IMR-90 (cell line): ENCODE results near the genes PIRT and DNAH9.

GRCh38 chr17:9074143-9074793 is 53.0 kb downstream of the NTN1 start:
- RRBS = no CpG with 5 or more reads among the region's 19 CpGs
CAGE:
- cytosol, long polyA plus RNA = no peak
- long polyA plus RNA = no peak
- nucleus, long polyA plus RNA = no peak

DNA sequence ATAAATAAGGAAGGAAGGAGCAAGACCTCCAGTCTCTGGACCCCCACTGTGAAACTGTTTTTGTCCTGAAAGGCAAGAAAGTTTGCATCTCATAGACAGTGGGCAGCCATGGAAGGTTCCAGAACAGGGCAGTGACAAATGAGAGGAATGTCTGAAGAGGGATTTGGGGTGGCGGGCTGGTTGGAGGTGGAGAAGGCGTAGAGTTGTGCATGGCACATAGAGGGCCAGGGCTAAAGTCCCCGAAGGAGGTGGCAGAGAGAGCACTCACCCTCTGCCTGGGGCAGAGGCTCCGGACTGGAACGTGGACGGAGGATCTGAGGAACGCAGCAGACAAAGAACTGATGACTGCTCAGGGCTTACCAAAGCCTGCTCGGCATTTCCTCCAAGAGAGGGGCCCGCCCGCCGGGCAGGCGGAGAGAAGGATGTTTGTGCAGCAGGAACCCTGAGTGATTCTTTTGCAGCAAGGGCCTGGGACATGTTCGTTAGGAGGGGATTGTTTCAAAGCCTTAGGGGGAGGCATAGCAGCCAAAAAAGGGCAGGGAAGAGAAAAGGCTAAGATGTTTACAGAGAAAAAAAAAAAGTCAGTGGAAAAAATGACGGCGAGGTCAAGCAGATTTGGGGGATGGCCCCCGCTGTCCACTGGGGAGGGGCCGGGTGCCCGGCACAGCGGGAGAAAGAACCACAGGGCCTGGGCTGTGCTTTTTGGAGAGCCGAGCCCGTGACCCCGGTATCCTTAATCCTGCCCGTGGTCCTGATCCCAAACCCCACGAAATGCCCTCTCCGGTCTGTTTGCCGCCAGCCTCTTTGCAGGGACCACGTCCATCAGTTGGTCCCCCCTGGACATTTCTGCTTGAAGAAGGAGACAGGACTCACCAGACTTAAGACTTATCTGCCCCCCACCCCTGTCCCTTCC is 129.2 kb downstream of the NTN1 start:
- RRBS = 46% methylated on average over 12 of the region's 27 CpGs
CAGE:
- cytosol, long polyA plus RNA = no peak
- long polyA plus RNA = no peak
- nucleus, long polyA plus RNA = no peak

- RRBS = no CpG with 5 or more reads among the region's 14 CpGs
CAGE:
- cytosol, long polyA plus RNA = no peak
- long polyA plus RNA = no peak
- nucleus, long polyA plus RNA = no peak
These were observed 149.6 kb downstream of the NTN1 start for GRCh38 chr17:9170625-9171660.

- RRBS = no CpG with 5 or more reads among the region's 17 CpGs
CAGE:
- cytosol, long polyA plus RNA = no peak
- long polyA plus RNA = no peak
- nucleus, long polyA plus RNA = no peak
These were observed 197.6 kb downstream of the NTN1 start for GRCh38 chr17:9218828-9219349.

- RRBS = no CpG with 5 or more reads among the region's 5 CpGs
CAGE:
- cytosol, long polyA plus RNA = no peak
- long polyA plus RNA = no peak
- nucleus, long polyA plus RNA = no peak
These were observed 204.6 kb downstream of the STX8 start for GRCh38 chr17:9371004-9371455.

DNA sequence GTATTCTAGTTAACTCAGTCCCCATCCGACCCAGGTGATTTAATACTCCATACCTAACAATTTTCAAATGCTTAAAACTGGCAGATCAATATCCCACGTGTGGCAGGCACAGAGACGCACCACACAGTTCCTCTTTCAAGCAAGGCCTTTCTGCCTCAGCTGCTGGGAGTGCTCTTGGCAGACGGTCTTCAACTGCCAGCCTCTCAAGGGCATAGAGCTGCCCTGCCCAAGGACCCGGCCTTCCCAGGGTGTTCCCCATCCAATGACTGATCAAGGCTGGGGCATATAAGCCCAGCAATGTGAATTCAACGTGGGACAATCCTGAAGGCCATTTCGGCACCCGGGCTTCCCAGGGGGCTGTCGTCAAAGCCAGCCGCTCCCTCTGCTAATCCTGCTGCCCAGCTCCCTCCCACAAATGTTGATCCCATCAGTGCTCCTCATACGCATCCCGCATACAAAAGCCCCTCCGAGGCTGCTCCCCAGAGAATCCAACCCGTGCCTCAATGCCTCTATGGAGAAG is 107.1 kb downstream of the STX8 start:
- RRBS = 73% methylated on average over 4 of the region's 14 CpGs
CAGE:
- cytosol, long polyA plus RNA = no peak
- long polyA plus RNA = no peak
- nucleus, long polyA plus RNA = no peak

DNA sequence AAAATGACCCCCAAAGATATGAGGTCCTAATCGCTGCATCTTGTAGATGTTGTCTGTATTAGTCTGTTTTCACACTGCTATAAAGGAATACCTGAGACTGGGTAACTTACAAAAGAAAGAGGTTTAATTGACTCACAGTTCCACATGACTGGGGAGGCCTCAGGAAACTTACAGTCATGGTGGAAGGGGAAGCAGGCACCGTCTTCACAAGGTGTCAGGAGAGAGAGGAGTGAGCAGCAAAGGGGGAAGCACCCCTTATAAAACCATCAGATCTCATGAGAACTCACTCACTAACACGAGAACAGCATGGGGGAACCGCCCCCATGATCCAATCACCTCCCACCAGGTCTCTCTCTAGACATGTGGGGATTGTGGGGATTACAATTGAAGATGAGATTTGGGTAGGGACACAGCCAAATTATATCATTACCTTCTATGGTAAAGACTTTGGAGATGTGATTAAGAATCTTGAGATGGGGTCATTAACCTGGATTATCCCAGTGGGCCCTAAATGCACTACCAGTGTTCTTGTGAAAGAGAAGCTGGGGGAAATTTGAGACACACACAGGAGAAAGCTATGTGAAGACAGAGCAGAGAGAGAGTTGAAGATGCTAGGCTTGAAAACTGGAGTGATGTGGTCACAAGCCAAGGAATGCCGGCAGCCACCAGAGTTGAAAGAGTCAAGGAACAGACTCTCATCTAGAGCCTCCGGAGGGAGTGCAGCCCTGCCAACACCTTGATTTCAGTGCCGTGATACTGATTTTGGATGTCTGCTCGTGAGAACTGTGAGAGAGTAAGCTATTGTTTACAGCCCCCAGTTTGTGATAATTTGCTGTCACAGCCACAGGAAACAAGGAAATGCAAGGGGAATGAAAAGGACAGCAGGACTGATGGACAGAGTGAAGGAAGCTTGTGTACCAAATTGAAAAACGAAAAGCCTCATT is 20.2 kb downstream of the USP43 start:
- RRBS = 83% methylated on average over 1 of the region's 9 CpGs
CAGE:
- cytosol, long polyA plus RNA = no peak
- long polyA plus RNA = no peak
- nucleus, long polyA plus RNA = no peak

GRCh38 chr17:9703528-9704244 is 58.4 kb downstream of the USP43 start:
- RRBS = no CpG with 5 or more reads among the region's 6 CpGs
CAGE:
- cytosol, long polyA plus RNA = no peak
- long polyA plus RNA = no peak
- nucleus, long polyA plus RNA = no peak

DNA sequence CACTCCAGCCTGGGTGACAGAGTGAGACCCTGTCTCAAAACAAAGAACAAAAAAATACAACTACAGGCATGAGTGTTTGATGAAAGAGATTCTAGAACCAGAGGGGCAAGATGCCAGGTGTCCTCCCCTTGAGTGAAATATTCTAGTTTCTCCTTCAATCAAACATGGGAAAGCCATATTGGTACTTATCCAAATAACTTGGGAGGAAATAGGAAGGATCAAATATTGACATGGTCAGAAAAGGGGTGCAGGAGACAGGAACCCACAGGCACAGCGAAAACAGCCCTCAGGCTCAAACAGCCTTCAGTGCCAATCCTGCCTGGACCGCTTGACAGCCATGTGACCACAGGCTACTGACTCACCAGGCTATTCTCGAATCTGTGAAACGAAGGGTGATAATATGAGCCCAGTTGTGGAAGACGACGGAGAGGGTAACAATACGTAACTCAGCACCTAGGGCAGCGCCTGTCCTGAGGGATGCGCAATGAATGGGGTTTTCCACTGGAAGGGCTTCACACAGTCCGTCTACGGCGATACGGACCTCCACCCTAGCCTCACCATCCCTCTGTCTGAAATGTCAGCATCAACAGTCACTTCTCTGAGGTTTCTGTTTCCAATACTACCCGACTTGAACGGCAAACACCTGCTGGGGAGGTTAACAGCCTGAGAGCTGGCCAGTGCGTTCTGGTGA is 117.3 kb upstream of the RCVRN start:
- RRBS = no CpG with 5 or more reads among the region's 16 CpGs
CAGE:
- cytosol, long polyA plus RNA = no peak
- long polyA plus RNA = no peak
- nucleus, long polyA plus RNA = no peak

GRCh38 chr17:10042662-10043496 is 137.8 kb upstream of the RCVRN start:
- RRBS = no CpG with 5 or more reads among the region's 11 CpGs
CAGE:
- cytosol, long polyA plus RNA = no peak
- long polyA plus RNA = no peak
- nucleus, long polyA plus RNA = no peak

GRCh38 chr17:10052347-10052944 is 146.0 kb downstream of the GAS7 start:
- RRBS = no CpG with 5 or more reads among the region's 12 CpGs
CAGE:
- cytosol, long polyA plus RNA = no peak
- long polyA plus RNA = no peak
- nucleus, long polyA plus RNA = no peak

- RRBS = no CpG with 5 or more reads among the region's 12 CpGs
CAGE:
- cytosol, long polyA plus RNA = no peak
- long polyA plus RNA = no peak
- nucleus, long polyA plus RNA = no peak
These were observed 81.1 kb downstream of the MYH13 start for GRCh38 chr17:10291682-10292067.

- RRBS = 94% methylated on average over 2 of the region's 24 CpGs
CAGE:
- cytosol, long polyA plus RNA = no peak
- long polyA plus RNA = no peak
- nucleus, long polyA plus RNA = no peak
These were observed 25.2 kb downstream of the MYH3 start for GRCh38 chr17:10631678-10632591.

- RRBS = no CpG with 5 or more reads among the region's 15 CpGs
CAGE:
- cytosol, long polyA plus RNA = no peak
- long polyA plus RNA = no peak
- nucleus, long polyA plus RNA = no peak
These were observed 17.4 kb downstream of the MYH3 start for GRCh38 chr17:10639386-10640411.

DNA sequence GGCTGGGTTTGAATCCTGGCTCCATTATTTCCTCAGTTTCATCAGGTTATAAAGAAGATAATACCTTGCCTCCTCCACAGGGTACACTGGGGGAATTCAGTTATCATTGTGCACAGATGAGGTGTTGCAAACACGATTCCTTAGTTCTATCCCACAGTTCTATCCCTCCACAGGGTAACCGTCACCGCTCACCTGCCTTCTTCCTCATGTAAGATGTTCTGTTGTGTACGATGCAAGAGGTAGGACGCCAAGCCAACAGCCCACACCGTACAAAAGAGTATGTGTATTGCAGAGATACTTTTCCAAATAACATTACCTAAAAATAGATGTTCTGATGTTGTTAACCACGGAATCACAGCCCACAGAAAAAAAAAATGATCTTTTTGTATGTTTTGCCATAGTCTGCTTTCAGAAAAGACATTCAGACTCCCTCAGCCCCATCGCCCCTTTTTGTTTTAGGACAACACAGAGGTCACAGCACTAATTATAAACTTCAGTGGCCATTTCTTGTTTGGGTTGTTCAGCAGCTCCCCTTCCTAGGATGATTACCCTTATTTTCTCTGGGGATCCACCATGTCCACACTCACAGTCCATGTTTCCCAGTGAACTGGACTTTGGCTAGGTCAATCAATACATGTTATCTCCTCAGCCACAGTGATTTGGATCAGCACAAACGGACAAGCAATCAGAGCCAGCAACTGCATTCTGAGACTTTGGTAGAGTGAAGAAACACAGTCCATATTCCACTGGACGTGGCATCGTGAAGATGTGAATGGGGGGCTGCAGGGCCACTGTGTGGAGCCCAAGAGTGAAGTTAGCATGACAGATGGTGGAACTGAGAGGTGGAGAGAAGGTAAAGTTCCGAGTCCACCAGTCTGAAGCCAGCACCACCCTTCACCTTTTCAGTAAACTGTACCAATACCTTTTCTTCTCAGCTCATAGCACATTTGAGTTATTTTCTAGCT is 4.7 kb downstream of the TMEM220 start:
- RRBS = no CpG with 5 or more reads among the region's 12 CpGs
CAGE:
- cytosol, long polyA plus RNA = no peak
- long polyA plus RNA = no peak
- nucleus, long polyA plus RNA = no peak

- RRBS = no CpG with 5 or more reads among the region's 10 CpGs
CAGE:
- cytosol, long polyA plus RNA = no peak
- long polyA plus RNA = no peak
- nucleus, long polyA plus RNA = no peak
These were observed 5.9 kb downstream of the TMEM238L start for GRCh38 chr17:10797607-10798712.

DNA sequence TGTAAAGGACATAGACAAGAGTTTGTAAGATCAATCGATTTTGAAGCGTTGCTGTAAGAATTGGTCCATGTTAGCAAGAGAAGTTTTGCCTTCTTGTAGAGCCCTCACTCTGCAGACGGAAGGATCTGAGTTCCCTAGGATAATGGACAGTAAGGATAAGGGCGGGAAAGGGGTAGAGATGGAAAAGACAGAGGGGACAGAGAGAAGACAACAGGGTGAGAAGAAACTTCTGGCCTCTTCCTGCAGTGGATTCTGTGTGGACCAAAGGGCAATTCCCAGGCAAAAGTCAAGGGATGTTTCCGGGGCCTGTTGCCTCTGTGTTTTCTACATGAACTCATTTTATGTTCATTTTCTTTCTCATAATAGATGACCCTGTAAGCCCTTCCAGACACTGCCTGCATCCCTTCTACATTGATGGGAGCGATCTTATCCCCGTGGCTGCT is 602 bp upstream of the TMEM238L start:
- RRBS = no CpG with 5 or more reads among the region's 7 CpGs
CAGE:
- cytosol, long polyA plus RNA = no peak
- long polyA plus RNA = no peak
- nucleus, long polyA plus RNA = no peak

DNA sequence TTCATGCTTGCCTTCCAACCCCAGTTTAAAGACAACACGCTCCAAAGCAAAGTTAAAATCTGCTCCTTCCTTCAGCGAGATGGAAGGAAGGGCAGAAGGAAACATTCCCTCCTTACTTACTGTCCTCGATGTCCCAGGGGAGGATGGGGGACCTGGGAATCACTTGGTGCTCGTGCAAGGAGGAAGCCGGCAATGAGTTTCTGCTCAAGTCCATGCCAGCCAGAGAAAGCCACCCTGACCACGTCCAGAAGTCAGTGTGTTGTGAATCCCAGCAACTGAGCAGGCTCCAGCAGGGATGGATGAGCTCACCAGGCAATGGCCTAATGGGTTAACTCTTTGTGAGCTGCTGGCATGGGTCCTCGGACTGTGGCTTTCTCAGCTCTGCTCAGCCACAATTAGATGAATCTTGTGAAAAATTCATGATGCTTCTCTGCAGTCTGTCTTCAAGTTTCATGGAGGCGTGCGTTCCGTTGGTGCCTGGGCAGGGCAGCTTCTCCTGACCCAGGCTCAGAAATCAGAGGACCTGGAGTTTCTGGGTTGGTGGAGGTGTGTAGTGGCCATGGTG is at the start of gene PIRT:
Gene PIRT, minus strand, starts transcription at position 263 of the 565 bp plus-strand sequence.
- RRBS = no CpG with 5 or more reads among the region's 10 CpGs
CAGE:
- cytosol, long polyA plus RNA = no peak
- long polyA plus RNA = no peak
- nucleus, long polyA plus RNA = no peak

DNA sequence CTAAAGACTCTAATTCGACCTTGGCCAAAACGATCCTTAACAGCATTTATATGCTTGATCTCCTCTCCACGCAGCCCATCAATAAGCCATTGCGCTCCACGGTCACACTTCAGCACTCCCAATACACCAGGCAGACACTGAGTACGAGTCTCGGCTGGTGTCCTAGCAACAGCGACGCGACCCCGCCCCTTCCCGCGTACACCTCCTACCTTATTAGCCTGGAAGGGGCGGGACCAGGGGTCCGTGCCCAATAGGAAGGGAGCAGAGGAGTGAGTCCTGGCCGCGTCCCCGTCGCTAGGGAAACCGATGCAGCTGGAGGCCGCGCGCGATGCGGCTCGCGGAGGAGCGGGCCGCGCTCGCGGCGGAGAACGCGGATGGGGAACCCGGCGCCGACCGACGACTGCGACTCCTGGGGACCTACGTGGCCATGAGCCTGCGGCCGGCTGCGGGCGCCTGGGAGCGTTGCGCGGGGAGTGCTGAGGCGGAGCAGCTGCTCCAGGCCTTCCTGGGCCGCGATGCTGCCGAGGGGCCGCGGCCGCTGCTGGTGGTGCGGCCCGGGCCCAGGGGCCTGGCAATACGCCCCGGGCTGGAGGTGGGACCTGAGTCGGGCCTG is at the start of gene DNAH9:
Gene DNAH9, plus strand, starts transcription at position 300 of the 613 bp plus-strand sequence.
- RRBS = 7% methylated on average over 11 of the region's 61 CpGs
CAGE:
- cytosol, long polyA plus RNA = no peak
- long polyA plus RNA = no peak
- nucleus, long polyA plus RNA = no peak

DNA sequence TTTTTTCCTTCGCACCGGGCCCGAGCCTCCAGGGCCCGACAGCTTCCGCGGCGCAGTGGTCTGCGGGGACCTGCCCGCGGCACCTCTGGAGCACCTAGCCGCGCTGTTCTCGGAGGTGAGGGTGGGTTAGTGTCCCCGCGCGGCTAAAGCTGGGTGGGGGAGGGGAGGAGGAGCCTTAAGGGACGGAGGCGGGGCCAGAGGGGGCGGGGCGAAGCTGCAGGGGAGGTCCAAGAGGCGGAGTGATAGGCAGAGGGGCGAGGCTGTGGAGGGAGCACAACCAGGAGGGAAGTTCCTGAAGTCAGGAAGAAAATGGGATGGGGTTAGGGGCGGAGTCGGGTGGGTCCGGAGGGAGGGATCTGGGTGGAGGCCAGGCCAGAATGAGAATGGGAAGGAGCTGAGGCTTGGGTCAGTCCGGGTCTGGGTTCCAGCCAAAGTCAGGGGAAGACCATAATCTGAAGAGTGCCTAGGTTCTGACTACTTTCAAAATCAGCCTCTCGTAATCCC is 583 bp downstream of the DNAH9 start:
- RRBS = 4% methylated on average over 4 of the region's 27 CpGs
CAGE:
- cytosol, long polyA plus RNA = no peak
- long polyA plus RNA = no peak
- nucleus, long polyA plus RNA = no peak